ENCODE results near the gene TCF12.

DNA sequence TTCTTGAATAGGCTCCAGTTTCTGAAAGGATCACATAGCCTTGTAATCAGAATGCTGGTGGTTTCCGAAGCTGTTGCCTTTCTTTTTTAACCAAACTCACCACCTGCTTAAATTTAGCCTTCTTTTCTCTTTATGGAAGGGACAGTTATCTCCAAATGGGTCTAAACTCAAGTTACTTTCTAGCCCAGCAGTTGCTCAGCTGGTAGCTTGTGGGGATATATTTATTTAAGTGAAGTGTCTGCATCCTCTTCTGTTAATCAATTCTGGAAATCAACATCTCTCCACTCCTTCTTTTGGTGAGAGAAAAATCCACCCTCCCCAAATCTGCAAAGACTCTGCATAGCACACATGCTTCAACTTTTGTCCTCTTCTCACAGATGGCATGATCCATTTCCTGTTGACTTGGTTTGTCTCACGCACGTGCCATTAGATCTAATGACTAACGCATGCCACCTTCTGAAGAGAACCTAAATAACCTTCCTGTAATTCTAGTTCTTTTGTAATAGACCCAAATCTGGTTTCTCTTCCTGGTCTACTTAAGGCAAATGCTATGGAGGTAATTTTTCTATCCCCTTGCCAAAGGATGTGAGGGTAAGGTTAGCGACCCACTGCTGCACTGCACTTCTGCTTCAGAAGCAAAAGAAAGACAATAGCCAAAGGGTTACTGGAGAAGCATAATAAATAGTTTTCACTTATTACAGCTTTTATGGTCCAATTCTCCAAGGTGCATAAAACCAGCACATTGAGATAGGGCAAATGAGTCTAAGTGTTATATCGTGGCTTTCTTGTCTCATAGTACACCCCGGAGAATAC is 51.0 kb upstream of the ATOSA start:
- CAGE, long polyA plus RNA = no peak
- RRBS = no CpG with 5 or more reads among the region's 7 CpGs

DNA sequence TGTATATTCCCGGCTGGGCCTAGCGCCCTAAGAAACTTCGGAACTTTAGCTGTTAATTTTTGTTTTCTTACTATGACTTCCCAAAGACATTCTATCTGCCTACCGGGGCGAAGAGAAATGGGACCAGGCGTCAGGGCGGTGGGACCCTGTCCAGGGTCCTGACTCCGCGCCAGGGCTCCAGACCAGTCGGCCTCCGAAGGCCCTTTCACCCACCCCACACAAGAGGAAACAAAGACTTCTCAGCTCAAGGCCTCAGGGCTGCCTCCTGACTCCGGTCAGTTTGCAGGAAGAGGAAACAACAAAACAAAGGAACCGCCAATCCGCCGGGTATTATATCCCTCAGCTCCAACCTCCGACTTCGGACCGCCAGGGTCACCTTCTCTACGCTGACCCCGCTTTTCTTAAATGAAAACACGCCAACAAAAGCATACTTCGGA is 6.8 kb downstream of the ONECUT1 start:
- CAGE, long polyA plus RNA = no peak
- RRBS = 19% methylated on average over 8 of the region's 22 CpGs

DNA sequence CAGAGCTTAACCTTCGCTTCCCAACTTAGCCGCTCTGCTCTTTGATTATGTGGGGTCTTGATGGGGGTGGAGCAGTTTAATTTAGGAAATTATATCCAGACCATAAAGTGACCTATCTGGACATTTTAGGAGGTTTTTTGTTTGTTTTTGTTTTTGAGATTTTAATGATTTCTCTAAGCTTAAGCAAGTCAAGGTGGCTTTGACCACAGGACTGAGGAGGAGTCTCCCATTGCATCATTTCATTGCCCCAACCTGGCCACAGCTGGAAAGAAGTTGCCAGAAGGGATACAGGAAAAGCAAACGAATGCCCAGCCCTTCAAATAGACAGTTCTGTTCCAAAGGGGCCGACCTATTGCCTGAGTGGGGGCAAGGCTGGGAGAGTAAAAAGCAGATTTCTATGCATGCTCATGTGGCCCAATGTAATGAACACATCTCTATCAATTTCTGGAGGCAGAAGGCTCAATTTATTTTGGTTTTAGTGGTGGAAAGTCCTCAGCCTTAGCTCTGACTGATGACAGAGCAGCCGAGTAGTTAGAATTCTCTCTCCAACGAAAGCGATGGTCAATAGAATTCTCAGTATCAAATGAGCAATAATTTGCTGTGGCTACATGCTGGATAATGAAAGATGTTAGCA is 12.0 kb upstream of the ONECUT1 start:
- CAGE, long polyA plus RNA = no peak
- RRBS = no CpG with 5 or more reads among the region's 7 CpGs

GRCh38 chr15:52975444-52975945 is 185.4 kb upstream of the ONECUT1 start:
- CAGE, long polyA plus RNA = no peak
- RRBS = no CpG with 5 or more reads among the region's 2 CpGs

GRCh38 chr15:53453219-53454127 is 306.0 kb downstream of the WDR72 start:
- CAGE, long polyA plus RNA = no peak
- RRBS = no CpG with 5 or more reads among the region's 2 CpGs

DNA sequence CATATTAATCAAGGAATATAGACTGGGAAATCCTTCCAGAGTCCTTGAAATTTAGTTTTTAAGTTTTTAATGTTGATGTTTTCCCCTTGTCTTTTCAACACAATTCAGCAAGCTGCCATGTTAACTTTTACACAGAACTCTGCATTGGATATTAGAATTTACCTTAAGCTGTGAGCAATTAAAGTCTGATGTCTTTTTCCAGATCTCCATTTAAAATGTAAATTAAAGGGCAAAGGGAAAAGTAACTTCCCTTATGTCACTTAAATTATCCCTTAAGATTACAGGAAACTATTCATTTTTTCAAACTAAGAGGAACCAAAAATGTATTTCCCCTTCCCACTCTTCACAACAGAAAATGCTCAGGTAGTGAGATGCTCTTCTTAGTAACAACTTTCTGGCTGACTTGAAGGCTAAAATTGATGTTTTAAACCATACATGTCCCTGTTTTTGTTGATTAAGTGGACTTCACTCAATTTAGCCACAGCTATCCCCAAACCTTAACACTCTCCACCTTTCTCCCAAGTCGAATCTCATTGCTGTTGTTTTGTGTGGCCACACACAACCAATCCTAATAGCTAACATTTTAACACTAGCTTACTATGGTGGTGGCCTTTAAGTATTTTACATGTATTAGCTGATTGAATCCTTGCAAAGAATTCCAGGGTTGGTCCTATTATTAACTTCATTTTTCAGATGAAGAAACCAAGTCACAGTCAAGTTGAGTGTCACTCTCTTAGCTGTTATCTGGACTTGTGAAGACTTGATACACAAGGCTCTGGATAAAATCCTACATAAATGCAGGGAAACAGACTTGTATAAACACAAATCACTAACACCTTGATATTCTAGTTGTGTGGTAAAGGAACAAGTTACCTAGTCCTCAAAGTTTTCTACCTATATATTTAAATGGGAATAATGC is 17.5 kb downstream of the RSL24D1 start:
- CAGE, long polyA plus RNA = no peak
- RRBS = no CpG with 5 or more reads among the region's 1 CpG

DNA sequence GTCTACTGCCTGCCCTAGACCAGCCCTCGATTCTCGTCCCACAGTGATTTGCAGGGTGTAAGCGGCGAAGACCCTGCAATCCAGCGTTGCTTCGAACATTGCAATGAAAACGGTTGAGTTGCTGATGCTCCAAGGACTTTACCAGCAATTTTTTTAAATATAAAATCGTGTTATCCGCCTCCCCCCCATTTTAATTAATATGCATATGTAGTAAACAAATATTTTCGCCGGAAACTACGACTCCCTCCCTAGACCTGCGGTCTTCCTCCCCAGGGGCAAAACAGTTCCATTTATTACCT is 489 bp upstream of the RSL24D1 start:
- CAGE, long polyA plus RNA = no peak
- RRBS = no CpG with 5 or more reads among the region's 13 CpGs

- CAGE, long polyA plus RNA = no peak
- RRBS = no CpG with 5 or more reads among the region's 10 CpGs
Observed at GRCh38 chr15:55236984-55237759, 40.4 kb upstream of the RSL24D1 start.

DNA sequence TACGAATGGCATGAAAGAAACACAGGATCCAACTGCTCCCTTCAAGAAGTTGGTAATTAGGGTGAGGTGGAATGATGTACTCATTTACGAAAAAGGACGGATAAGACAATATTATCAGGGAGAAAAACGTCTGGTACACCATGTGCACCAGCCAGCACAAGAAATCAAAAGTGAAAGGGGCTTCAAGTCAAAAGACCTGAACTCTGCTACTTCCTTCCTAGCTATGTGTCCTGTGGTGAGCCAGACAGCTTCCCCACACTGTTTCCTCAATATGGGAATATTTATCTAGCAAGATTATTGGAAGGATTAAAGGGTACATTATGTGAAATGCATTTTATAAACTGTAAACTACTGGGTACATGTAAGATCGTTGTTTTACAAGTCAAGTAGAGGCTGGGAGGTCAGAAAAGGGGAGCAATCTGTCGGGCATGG is 33.9 kb downstream of the RAB27A start:
- CAGE, long polyA plus RNA = no peak
- RRBS = no CpG with 5 or more reads among the region's 6 CpGs

DNA sequence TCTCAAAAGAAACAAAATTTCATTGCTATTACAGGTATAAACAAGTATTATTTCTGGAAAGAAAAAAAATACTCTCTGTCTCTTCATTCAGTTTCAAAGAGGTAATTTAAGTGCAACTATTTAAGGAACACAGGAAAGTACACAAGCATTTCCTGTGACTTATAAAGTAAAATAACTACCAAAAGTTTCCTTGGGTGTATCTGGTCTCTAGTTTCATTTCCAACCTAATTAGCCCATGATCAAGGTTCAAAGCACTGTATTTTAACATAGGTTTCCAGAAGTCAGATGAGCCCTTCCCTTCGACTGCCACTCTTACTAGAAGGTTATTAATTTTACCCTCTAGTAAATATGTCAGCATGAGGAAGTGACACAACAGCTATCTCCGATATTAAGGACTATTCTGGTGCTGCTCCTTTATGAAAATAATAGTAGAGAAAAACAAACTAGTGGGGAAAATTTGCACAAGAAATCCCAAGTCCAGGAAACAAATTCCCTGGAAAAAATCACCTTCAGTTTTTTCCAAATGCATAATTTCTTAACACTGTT is 35.4 kb downstream of the CCPG1 start:
- CAGE, long polyA plus RNA = no peak
- RRBS = no CpG with 5 or more reads among the region's 2 CpGs

- CAGE, long polyA plus RNA = no peak
- RRBS = no CpG with 5 or more reads among the region's 3 CpGs
Observed at GRCh38 chr15:55385368-55385910, 22.7 kb downstream of the CCPG1 start.

DNA sequence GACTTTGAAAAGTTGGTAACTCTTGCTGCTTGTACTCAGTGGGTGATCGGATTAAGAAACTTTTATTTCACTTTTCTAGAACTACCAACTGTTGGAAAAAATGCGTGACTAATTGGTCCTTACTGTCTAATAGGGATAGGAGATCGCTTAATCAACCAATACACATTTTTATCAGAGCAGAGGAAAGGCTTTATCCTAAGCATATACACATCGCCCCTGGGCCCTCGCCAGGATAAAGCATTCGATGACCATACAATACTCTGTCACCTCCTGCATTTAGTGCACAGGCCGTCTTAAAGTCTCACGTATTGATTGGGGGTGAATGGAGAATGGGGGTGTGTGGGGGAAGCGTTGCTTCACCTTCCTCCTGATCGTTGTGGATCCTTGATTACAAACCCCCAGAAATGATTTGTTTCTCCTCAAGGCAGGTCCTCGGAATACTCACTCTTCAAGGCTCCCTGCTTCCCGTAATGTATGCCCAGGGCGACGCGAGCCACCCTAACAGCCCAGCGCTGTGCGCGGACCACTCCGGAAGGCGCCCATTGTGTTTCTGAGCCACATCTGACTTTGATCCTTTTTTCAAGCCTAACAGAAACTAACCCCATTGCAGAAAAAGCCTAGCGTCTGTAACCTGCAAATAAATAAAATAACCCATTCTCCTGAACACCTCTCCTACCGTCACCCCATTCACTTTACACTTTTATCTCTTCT is 1.5 kb downstream of the PRTG start:
- CAGE, long polyA plus RNA = no peak
- RRBS = no CpG with 5 or more reads among the region's 22 CpGs

- CAGE, long polyA plus RNA = no peak
- RRBS = no CpG with 5 or more reads among the region's 4 CpGs
Observed at GRCh38 chr15:55910565-55911104, 82.8 kb downstream of the NEDD4 start.

- CAGE, long polyA plus RNA = no peak
- RRBS = no CpG with 5 or more reads among the region's 12 CpGs
Observed at GRCh38 chr15:55991812-55992867, 1.3 kb downstream of the NEDD4 start.

- CAGE, long polyA plus RNA = no peak
- RRBS = no CpG with 5 or more reads among the region's 17 CpGs
Observed at GRCh38 chr15:56095808-56096788, 102.7 kb upstream of the NEDD4 start.

DNA sequence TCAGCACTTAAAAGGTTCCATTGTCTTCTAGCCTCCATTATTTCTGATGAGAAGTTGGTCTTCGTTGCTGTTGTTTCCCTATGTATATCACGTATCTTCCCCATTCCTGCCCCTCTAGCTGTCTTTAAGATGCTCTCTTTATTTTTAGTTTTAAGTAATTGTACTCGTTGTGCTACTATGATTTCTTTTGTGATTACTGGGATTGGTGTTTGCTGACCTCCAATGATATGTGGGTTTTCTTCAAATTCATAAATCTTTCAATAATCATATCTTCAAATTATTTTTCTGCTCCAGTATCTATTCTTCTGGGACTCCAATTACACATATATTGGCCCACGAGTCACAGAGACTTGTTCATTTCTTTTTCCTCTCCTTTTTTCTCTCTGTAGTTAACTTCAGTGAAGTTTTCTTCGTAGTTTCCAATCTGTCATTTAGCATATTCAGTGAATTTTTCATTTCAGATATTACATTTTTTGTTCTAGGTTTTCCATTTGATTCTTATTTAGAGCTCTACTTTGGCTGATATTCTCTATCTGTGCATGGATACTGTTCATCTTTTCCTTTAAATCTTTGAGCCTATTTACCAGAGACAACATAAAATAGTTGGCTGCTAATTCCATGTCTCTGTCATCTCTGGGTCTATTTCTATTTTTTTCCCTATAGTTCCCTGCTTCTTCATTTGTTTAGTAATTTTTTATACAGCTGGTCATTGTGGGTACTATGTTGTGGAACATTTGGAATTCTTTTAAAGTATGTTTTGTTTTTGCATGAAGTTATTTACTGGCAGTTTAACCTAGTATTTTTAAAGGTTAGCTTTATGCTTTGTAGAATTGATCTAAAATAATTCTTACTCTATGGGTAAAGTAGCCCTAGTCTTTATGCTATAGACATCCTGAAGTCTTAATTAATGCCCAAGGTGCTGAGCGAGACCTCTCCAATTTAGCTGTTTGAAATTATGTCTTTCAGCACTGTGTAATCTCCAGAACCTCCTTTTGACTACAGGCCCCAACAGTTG is 21.2 kb downstream of the RFX7 start:
- CAGE, long polyA plus RNA = no peak
- RRBS = no CpG with 5 or more reads among the region's 6 CpGs

- CAGE, long polyA plus RNA = no peak
- RRBS = 2% methylated on average over 9 of the region's 34 CpGs
Observed at GRCh38 chr15:56242723-56243553, 741 bp downstream of the RFX7 start.

DNA sequence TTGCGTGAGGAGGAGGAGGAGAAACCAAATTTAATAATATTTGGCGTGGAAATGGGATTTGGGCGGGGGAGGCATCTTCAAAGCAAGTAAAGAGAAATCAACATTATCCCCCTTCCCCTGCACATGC is 289 bp upstream of the RFX7 start:
- CAGE, long polyA plus RNA = no peak
- RRBS = no CpG with 5 or more reads among the region's 3 CpGs

DNA sequence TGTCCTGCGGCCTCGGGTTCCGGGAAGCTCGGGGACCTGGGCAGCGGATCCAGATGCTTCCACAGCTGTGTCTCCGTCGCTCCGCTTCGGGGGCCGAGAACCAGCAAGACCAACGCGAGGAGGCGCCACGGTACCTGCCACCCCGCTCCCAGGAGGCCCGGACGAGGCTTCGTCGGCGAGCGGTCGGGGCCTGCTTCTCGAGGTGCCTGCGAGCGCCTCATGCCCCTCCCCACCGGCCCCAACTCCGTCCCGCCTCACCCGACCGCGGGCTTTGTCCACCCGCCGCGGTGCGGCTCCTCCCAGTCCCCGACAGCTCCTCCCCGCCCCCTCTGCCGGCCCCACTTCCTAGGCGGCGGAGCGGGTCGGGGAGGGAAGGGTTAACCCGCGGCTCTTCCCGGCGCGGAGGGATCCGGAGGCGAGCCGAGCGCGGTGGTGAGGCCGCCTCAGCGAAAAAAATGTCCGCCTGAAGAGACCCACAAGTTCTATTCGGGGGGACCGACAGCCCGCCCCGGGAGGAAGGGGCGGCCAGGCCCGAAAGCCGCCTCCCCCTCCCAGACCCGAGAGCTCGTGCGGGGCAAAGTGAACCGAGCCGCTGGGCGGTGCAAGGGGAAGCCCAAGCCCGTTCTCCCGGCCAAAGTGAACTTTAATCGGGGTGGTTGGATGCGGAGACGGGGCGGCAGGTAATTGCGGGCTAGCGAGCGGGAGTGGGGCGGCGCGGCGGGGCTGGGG is at the start of gene TCF12:
Gene TCF12 (plus strand): TSS at position 418 of the 729 bp plus-strand sequence.
- CAGE, long polyA plus RNA = no peak
- RRBS = under 1% methylated on average over 36 of the region's 81 CpGs

- CAGE, long polyA plus RNA = no peak
- RRBS = no CpG with 5 or more reads among the region's 6 CpGs
Observed at GRCh38 chr15:57259560-57260111, 116.7 kb upstream of the CGNL1 start.